ENCODE measurements around the genes CYP1A2, CSK and FAM219B.

GRCh38 chr15:74748795-74749277, at the start of gene CYP1A2:
TSS of gene CYP1A2 (plus strand) at chr15:74748845.
- PRO-cap, 2 experiments, result no peak in any of the 2 experiments
- RAMPAGE, long total RNA, 5 experiments, result no peak in any of the 5 experiments

GRCh38 chr15:74782018-74782882, at the start of gene CSK:
TSS of gene CSK (plus strand) at chr15:74782080.
- PRO-cap, 2 experiments, result peak in 2 of 2 experiments; most common plus-strand start chr15:74782059 (in 2); most common minus-strand start chr15:74782414 (in 1)
- RAMPAGE, long total RNA, 5 experiments, result start-site peak on the plus strand in 2 of 5 experiments, at chr15:74782060-74782114 at its widest, 17 to 64 reads per replicate

DNA sequence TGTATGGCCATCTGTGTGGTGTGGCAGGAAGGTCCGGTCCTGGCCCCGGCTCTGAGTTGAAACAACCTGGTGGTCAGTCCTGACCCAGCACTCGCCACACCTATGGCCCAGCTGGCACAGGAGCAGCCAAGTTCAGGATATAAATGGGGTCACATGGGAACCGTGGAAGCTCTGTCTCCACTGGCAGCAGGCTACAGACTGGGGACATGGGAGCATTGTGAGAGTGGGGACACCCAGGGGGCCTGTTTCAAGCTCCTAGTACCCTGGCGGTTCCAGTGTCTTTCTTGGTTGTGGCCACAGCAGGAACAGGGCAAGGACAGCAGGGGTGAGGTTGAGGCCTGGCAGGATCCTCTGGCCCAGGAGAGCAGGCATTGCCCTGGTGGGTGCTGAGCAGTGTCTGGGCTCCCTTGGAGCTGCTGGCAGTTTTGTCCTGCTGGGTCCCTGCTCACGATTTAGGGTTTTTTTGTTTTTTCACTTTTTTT, 1.9 kb downstream of the CSK start:
- PRO-cap, 2 experiments, result peak in 1 of 2 experiments; most common plus-strand start position 196 of the sequence (in 1)
- RAMPAGE, long total RNA, 5 experiments, result no peak in any of the 5 experiments

GRCh38 chr15:74816565-74816912, 3.9 kb downstream of the LMAN1L start:
- PRO-cap, 2 experiments, result no peak in any of the 2 experiments
- RAMPAGE, long total RNA, 5 experiments, result no peak in any of the 5 experiments

DNA sequence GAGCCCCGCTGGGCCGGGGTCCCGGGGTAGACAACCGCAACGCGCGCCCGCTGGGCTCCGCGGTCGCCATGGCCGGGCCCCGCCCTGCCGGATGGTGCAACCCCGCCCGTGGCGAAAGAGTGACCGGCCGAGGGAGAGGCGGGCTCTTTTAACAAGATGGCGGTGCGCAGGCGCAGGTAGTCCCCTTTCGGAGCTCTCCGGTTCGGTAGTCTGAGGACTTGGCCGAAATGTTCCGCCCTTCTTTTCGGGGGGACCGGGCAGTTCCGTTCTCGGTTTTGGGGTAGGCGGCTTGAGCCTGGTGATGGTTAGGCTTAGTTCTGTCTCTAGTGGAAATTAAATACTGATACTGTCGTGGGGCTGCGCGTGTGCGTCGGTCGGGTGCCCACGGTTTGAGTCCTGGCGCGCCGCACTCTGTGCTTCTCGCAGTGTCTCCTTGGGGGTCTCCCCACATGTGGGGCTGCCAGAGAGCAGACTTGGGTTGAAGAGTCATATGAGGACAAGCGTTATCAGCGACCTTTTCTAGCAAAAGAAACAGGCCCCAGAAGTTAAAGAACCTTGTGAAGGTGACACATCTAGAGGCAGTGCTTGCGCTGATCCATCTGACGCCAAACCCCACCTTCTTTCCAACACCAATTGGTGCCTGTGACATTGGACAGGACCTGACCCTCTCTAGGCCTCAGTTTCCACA, at the start of gene FAM219B:
TSS of gene FAM219B (minus strand) at position 121 of the 688 bp plus-strand sequence.
- PRO-cap, 2 experiments, result peak in 2 of 2 experiments; most common plus-strand start position 151 of the sequence (in 1); most common minus-strand start position 93 of the sequence (in 2)
- RAMPAGE, long total RNA, 5 experiments, result no peak in any of the 5 experiments

GRCh38 chr15:75019504-75020391, 3.6 kb upstream of the PPCDC start:
- PRO-cap, 2 experiments, result no peak in any of the 2 experiments
- RAMPAGE, long total RNA, 5 experiments, result no peak in any of the 5 experiments

DNA sequence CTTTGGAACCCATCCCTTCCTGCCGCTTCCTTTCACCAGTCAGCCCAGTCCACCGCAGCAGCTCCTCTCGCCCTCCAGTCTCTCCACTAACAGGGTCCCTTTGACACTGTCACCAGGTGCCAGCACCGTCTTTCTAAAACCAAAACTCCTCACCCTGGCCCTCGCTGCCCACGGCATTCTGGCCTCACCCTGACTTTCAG, 4.1 kb downstream of the PPCDC start:
- PRO-cap, 2 experiments, result no peak in any of the 2 experiments
- RAMPAGE, long total RNA, 5 experiments, result no peak in any of the 5 experiments

GRCh38 chr15:75202975-75203442, 1.3 kb downstream of the C15orf39 start:
- PRO-cap, 2 experiments, result peak in 1 of 2 experiments; most common minus-strand start chr15:75203204 (in 1)
- RAMPAGE, long total RNA, 5 experiments, result no peak in any of the 5 experiments

- PRO-cap, 2 experiments, result no peak in any of the 2 experiments
- RAMPAGE, long total RNA, 5 experiments, result no peak in any of the 5 experiments
Measured at GRCh38 chr15:75355682-75356531, 9.1 kb downstream of the NEIL1 start.

GRCh38 chr15:75359554-75360398, 8.6 kb downstream of the MAN2C1 start:
- PRO-cap, 2 experiments, result no peak in any of the 2 experiments
- RAMPAGE, long total RNA, 5 experiments, result no peak in any of the 5 experiments

DNA sequence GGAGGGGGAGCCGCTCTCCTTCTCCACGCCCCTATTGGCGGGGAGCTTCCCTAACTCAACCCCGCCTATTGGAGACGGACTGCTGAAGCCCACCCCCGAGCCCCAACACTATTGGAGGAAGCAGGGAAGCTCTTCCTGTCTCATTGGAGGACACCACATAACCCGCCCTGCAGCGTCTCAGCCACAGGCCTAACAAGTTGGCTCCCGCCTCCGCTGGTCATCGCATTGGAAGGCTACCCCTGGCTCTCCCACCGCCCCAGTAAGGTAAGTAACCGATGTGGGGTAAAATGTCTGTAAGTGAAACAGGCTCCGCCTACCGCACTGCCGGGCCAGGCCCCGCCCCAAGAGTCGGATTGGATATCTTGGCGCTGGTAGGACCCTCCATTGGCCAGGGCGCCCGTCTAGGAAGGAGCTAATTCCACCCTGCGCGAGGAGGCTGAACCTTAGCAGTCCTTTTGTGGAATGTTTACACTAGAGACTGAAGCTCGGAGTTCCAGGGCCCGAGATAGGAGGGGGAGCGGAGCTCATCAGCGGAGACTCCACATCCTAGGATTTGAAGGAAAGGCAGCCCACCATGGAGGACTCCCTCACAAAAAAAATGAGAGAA, 459 bp upstream of the SIN3A start:
- PRO-cap, 2 experiments, result peak in 2 of 2 experiments; most common plus-strand start position 220 of the sequence (in 2); most common minus-strand start position 261 of the sequence (in 2)
- RAMPAGE, long total RNA, 5 experiments, result start-site peak on the plus strand in 1 of 5 experiments, centred at position 212 of the sequence, 5 reads per replicate

DNA sequence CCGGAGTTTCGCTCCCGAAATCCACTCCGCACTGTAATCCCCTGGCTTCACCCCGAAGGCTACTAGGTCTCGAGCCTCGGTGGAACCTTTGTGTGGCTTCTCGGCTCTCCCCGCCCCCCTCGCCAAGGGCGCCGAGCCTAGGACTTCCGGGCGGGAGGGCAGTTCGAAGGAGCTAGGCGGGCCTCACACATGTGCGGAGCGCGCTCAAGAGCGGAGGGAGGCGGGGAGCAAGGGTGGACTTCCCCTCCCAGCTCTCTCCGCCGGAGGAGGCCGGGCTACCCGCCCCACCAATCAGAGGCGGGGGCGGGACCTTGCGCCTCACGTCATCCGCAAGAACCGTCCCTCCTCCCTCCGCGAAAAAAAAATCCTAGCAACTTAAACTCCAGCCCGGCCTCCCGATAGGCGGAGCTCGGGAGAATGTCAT, 2.3 kb upstream of the SIN3A start:
- PRO-cap, 2 experiments, result peak in 2 of 2 experiments; most common plus-strand start position 161 of the sequence (in 1); most common minus-strand start position 64 of the sequence (in 1)
- RAMPAGE, long total RNA, 5 experiments, result no peak in any of the 5 experiments

GRCh38 chr15:75626200-75626670, 710 bp upstream of the SNUPN start:
- PRO-cap, 2 experiments, result no peak in any of the 2 experiments
- RAMPAGE, long total RNA, 5 experiments, result no peak in any of the 5 experiments

DNA sequence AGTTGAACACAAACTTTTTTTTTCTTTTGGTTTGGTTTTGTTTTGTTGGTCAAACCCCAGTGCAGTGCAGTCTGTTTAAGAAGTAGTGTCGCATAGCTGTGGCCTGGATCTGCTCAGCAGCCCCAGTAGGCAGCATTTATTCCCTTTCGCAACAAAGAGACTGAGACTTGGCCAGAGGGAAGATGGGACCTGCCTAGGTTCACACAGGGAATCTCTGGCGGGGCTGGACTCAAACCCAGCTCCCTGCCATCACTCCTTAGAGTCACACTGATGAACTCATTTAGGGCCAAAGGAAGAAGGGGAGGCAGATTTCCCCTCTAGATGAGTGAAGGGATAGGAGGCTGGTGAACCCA, 13.8 kb downstream of the SNX33 start:
- PRO-cap, 2 experiments, result peak in 1 of 2 experiments; most common plus-strand start position 64 of the sequence (in 1)
- RAMPAGE, long total RNA, 5 experiments, result no peak in any of the 5 experiments

DNA sequence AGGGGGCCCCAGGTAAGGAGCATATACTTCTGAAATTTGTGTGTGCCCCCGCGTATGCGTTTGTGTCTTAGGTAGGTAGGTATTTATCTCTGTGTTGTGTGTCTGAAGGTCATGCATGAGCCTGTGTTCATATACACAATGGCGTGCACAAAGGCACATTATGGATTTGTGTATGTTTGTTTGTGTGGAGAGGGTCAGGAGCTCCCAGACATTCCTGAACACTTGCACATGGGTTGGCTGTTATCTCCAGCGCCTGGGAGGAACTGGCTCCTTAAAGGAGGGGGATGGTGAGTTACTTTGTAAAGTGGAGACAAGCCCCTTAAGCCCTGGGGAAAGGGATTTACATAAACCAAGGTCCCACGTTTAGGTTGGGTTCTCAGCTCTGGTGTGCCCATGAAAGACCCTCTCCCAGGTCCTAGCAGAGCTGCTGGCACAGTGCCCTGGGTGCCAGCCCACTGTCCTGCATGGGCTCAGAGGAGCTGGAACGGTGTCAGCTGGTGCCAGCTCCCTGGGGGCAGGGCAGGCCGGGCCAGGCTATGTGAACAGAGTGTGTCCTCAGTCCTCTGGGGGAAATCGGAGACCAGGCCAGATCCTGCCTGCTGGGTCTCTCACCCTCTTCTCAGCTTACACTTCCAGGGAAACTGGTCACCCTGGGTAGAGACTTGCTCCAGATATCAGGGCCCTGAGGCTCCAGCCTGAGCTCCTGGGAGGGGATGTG, 25.0 kb downstream of the SNX33 start:
- PRO-cap, 2 experiments, result no peak in any of the 2 experiments
- RAMPAGE, long total RNA, 5 experiments, result no peak in any of the 5 experiments

DNA sequence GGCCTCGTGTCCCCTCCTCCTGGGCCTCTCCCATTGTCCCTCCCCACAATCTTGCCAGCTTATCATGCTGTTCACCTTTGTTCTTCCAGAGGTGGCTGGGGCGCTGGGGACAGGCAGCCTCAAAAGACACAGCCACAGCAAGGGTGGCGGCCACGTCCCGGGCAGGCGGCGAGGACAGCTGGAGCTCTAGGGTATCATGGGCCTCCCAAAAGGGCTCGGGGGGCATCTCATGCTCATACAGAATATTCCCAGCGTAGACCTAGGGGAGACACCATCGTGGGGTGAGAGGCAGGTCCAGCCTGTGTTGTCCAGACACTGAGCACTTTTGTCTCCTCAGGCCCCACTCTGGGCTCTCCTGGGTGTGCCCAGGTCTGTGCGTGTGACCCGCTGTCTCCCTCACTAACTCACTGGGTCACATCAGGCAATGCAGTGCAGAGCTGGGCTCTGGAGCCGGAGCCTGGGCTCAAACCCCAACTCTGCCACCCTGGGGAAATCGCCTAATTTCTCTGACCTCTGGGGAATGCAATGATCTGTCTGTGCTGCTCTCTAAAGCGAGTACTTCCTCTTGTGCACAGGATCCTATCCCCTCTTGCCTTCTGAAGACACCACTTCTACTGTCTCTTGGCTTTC, 30.0 kb downstream of the SNX33 start:
- PRO-cap, 2 experiments, result no peak in any of the 2 experiments
- RAMPAGE, long total RNA, 5 experiments, result no peak in any of the 5 experiments

GRCh38 chr15:75693535-75693937, 19.1 kb downstream of the CSPG4 start:
- PRO-cap, 2 experiments, result no peak in any of the 2 experiments
- RAMPAGE, long total RNA, 5 experiments, result no peak in any of the 5 experiments

GRCh38 chr15:75707617-75707844, 5.1 kb downstream of the CSPG4 start:
- PRO-cap, 2 experiments, result no peak in any of the 2 experiments
- RAMPAGE, long total RNA, 5 experiments, result no peak in any of the 5 experiments

DNA sequence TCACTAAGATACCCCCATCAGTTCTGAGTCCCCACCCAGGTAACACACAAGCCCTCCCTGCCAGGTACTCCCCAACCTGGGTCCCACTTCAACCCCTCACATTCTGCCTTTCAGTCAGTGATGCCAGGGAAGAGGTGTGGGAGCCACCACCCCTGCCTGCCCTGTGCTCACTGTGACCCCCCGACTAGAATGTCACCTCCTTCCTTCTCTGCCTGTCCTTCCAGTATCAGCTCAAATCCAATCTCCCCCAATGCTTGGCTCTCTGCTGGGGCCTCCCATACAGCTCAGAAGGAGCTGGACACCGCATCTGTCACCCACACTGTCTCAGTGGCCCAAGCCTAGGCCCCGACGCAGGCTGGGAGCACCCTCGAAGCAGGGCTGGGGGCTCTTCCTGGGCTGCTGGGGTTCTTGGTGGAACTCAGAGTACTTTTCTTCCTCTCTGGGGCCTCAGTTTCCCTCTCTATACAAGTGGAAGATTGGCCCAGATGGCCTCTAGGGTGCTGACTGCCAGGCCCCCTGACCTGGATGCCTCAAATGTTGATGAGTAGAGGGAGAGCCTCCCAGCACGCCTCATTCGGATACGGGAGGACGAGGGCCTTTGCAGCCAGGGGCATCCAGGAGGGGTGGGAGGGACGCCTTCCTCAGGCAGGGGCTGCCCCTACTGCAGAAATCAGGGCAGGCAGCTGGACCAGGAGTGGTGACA, 2.4 kb downstream of the CSPG4 start:
- PRO-cap, 2 experiments, result no peak in any of the 2 experiments
- RAMPAGE, long total RNA, 5 experiments, result no peak in any of the 5 experiments

DNA sequence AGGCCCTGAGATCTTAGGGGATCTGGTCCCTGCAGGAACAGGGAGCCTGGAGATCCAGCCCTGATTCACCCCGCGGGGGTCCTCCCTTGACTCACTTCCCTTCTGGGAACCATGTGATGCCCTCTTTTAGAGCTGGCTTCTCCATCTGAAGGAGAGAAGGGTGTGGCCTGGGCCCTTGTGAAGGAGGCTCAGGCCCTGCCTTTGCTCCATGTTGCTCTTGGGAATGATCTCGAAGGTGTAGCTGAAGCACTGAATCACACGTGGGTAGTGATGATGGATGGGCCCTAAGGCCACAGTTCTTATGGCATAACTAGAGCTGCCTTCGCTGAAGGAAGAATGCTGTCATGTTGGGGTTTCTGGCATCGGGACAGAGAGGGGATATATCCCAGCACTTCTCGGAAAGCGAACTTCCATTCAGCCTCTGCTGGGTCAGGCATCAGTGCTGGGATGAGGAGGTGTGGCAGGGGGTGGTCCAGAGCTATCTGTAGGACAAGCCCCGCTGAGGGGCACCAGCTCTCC, 1.1 kb downstream of the CSPG4 start:
- PRO-cap, 2 experiments, result no peak in any of the 2 experiments
- RAMPAGE, long total RNA, 5 experiments, result no peak in any of the 5 experiments